NALM6 (cell line): Measurements from ENCODE around the gene NLGN4Y.

DNA sequence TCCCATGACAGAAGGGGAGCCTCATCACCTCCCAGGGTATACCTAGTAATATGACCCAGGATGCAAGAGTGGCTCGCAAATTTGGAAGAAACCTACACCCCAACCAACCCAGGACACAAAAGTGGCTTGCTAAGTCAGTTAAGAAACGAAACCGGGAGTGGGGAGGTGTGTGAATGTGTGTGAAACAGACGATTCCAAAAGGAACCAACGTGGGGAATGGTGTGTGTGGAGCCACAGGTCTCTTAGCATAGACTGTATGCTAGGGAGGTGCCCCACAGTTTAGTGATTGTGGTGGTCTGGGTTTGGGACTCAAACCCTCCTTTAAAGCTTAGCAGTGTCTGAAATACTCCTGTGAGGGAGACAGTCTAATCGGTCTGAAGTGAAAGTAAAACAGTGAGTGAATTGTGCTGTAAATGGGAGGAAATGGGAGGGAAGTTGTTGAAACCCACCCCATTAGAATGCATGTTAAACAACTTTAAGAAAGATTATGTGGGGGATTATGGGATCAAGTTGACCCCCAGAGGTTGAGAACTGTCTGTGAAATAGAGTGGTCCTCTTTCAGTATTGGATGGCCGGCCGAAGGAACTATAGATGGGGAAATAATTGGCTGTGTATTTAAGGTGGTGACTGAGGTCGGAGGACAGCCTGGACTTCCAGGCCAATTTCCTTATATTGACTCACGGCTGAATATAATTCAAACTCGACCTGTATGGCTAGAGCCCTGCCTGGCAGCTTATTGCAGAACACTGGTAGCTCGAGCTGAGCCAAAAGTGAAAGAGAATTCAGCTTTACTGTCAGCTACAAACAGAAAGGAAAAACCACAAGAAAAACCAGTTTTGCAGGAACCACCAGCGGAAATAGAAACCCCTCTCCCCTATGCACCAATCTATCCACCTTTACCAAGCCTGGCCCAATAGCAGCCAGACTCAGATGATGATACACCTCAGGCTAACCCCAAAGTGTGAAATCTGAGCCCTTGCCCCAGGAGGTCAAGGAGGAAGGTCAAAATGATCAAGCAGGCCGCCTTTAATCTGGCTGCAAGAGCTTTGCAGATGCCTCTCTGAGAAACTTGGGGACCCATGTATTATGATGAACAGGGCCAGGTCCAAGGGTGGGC, 68.4 kb downstream of the ZFY start:
- PRO-cap = bidirectional peak, plus-strand start at position 481 of the sequence, minus-strand start at position 376 of the sequence; bidirectional peak, plus-strand start at position 821 of the sequence, minus-strand start at position 776 of the sequence

- PRO-cap = unidirectional peak, minus-strand start at chrY:7274723
Measured at GRCh38 chrY:7274556-7275391, 363.2 kb upstream of the AMELY start.

DNA sequence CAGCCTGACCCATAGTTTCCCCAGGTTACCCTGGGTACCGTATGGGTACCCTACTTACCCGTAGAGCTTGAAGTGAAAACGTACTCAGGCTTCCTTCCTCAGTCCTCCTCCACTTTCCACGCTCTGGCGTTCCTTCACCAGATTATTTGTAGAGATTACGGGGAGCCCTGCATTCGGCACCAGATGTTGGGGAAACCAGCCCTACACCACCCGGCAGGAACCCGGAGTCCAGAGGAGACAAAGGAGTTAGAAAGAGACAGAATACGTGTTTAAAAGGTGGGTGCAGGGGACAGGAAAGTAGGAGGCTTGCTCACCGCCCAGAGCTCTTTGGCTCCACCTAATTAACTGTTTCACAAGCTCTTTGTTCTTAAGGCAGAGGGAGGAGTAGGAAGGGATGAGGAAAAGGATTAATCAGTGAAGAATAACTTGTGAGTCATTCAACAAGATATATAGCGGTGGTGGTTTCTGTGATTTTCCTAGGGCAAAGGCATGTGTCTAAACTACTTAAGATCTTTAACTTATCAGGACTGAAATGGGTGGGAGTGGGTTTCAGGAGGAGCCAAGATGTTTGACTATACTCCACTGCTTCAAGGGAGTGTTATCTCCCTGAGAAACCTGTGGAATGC, 1211.2 kb upstream of the TSPY4 start:
- PRO-cap = no peak

DNA sequence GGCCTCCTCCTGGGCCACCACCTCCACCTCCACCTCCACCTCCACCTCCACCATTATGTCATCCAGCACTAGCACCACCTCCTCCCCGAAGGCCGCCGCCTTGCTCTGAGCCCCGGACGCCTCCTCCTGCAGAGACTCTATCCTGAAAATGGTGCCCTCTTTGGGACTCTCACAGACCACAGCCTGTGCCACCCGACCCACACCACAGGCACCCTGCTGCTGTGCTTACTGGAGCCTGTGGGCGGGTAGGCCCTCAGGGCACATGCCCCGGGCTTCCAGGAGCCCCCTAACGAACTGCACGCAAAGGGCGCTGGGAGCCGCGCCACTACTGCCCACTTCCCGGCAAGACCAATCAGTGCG, 541.2 kb downstream of the TSPY10 start:
- PRO-cap = no peak

DNA sequence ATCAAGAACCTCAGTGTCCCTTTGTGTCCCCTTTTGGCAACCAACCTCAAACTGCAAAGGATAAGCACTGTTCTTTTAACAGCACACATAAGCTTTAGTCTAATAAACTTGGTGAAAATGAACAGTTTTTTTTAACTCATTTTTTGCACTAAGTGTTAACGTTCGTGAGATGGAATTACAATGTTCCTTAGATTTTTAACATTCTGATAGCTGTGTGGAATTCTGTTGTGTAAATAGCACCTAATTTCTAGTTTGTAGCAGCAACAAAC, 16.3 kb downstream of the DDX3Y start:
- PRO-cap = no peak

GRCh38 chrY:13704401-13704784, 694 bp downstream of the TMSB4Y start:
- PRO-cap = no peak

GRCh38 chrY:14524077-14525412, at the start of gene NLGN4Y:
Gene NLGN4Y, plus strand, starts transcription at chrY:14524529.
- PRO-cap = no peak

DNA sequence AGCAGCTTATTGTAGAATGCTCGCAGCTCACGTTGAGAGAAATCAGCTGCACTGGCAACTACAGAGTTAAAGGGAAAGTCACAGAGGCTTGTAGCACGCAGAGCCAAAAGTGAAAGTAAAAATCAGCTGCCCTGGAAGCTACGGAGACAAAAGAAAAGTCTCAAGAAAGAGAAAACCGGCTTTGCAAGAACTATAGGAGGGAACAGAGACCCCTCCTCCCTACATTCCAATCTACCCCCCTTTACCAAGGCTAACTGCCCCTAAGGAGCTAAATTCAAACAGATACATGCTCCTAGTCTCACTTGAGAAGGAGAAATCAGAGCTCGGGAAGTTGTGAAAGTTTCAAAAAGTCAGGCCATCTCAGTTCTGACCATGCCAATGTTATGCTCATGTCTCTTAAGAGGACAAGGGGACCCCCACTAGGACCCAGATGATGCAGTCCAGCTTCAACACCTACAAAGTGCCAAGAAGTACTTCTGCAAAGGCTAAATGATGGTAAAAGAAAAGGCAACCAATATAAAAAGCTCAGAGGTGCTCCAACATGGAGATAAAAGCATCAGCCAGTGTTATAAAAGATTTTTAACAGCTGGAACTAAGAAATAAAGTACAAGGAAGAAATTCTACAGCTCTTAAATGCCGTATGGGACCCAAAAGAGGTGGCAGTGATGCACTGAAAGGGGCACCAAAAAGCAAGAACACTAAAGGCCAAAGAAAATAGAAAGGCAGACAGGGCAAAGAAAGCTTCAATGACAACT, 900.5 kb downstream of the NLGN4Y start:
- PRO-cap = unidirectional peak, plus-strand start at position 118 of the sequence

- PRO-cap = no peak
Measured at GRCh38 chrY:17342351-17342756, 537.7 kb downstream of the CDY2B start.